Diencephalon (tissue), 2 donors: ENCODE results near the genes GNG5B and TDGF1P3.

DNA sequence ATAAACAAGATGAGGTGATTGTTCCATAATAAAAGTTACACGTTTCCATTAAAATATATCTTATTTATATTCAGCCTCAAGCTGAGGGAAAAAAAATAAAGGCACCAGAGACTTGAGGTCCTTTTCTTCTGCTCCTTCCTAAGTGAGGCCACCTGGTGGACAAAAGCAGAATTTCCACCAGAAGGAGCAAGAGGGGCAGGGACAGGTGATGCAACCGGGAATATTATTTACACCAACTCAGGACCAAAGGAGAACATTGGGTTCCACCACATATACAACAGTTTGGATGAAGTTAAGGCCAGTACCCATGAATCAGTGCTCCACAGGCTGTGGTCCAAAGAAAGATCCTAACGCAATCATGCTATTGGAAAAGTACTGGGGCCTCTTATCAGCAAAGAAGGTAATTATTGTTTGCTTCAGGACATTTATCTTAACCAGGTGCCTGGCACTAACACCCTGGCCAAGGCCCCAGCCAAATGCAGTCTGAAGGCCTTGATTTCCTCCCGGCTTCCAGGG is 57.4 kb downstream of the TSC22D3 start:
- RAMPAGE, long total RNA: no peak

GRCh38 chrX:107728315-107729116 is 47.1 kb downstream of the TSC22D3 start:
- RAMPAGE, long total RNA: no peak

GRCh38 chrX:107731692-107732637 is 43.6 kb downstream of the TSC22D3 start:
- RAMPAGE, long total RNA: no peak

DNA sequence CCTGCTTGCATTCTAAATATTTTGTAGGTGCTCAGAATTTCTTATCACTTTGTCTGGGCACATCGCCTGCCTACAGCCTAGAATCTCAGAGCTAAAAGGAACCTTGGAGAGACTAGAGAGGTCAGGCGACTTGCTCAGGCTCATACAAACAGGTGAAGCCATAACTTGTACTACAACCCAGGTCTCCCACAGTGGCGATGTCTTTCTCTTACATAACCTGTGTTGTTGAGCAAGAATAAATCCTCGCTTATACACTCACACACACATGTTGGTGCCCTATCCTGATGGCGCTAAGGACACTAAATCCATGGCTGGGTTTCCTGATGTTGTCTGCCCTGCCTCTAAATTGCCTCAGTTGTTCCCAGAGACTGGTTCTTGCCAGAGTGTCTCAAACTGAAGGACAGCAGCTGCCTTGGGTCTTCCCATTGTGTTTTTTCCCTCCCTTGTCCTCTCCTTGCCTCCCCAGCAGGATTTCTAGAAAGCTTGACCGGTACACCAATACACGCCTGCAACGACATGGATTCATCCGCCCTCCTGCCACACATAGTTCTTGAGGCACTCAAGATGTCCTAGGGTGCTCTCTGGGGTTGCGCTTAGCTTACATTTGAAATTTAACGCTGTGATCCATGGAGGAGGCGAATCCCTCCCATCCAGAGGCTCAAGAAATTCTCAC is 1.6 kb downstream of the TSC22D3 start:
- RAMPAGE, long total RNA: no peak

GRCh38 chrX:107776868-107777641 is 478 bp upstream of the NCBP2L start:
- RAMPAGE, long total RNA: no peak

GRCh38 chrX:108091938-108092419 is 401 bp downstream of the ATG4A start:
- RAMPAGE, long total RNA: no peak

GRCh38 chrX:108158987-108159456 is 67.4 kb downstream of the ATG4A start:
- RAMPAGE, long total RNA: no peak

- RAMPAGE, long total RNA: no peak
Measured at GRCh38 chrX:108396204-108396610, 42.0 kb downstream of the COL4A6 start.

DNA sequence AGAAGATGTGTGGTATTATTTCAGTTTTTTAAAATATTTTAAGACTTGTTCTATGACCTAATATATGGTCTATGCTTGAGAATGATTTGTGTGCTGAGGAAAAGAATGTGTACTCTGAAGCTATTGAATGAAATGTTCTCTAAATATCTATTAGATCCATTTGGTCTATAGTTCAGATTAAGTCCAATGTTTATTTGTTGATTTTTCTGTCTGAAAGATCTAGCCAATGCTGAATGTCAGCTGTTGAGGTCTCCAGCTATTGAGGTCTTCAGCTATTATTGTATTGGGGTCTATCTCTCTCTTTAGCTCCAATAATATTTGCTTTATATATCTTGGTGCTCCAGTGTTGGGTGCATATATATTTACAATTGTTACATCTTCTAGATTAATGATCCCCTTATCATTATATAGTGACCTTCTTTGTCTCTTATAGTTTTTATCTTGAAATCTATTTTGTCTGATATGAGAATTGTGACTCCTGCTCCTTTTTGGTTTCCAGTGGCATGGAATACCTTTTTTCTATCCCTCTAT is 363.5 kb upstream of the IRS4 start:
- RAMPAGE, long total RNA: no peak

GRCh38 chrX:109642414-109643292 is 17.7 kb upstream of the KCNE5 start:
- RAMPAGE, long total RNA: no peak

- RAMPAGE, long total RNA: no peak
Measured at GRCh38 chrX:109739794-109740455, 6.9 kb upstream of the ACSL4 start.

DNA sequence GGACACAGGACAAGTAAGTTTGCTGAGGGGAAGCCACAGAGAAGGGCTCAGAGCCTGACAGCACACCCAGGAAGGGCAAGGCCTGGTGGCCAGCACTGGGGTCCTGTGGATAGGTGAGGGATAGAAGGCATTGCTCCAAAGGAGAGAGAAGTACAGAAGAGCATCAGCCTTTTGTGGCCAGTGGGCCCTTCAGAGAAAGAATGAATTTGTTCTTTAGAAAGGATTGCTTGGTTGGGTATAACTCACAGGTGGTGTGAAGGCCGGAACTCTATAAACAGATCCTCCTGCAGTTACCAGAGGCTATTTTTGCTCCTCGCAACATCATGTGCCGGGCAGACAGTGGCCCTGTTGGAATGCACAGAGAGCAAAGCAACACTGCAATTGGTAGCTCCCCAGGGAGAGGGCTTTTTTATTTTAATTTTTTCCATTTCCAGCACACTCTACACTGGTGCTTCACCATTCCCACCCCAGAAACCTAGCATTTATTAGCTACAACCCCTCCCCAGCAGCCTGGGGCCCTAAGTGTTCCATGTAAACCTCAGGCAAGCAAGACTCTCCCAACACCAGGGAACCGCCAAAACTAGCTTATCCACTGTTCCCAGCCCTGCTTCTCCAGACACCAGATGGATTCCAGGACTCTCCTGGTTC is 75.3 kb upstream of the TMEM164 start:
- RAMPAGE, long total RNA: no peak

GRCh38 chrX:110020996-110022323 is 18.5 kb downstream of the TMEM164 start:
- RAMPAGE, long total RNA: no peak

DNA sequence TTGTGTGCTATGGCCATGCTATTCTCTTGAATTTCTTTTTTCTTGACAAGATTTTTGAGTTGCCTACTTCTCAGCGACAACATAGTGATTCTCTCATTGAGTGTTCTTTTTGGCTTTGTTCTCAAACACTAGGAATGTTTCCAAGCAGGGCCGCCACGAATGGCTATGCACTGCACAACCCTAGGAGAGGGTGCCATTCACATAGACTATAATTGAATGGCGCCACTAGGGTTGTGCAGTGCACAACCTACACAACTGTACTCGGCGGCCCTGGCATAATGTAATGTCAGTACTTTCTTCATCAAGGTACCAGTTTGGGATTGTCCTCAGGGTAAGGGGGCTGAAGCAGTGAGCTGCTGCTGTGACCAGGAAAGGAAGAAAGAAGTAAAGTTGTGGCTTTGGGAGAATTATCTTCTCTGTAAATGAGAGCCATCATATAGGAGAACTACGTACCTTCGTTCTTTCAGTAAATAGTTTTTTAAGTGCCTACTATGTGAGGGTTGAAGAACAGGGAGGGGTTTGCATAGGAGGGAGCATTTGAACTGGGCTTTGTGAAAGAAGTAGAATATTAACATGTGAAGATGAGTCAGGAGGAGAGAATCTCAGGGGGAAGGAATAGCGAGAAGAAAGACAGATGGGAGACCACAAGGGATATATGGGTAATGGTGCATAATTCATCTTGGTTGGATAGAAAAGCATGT is 52.4 kb downstream of the TMEM164 start:
- RAMPAGE, long total RNA: no peak

DNA sequence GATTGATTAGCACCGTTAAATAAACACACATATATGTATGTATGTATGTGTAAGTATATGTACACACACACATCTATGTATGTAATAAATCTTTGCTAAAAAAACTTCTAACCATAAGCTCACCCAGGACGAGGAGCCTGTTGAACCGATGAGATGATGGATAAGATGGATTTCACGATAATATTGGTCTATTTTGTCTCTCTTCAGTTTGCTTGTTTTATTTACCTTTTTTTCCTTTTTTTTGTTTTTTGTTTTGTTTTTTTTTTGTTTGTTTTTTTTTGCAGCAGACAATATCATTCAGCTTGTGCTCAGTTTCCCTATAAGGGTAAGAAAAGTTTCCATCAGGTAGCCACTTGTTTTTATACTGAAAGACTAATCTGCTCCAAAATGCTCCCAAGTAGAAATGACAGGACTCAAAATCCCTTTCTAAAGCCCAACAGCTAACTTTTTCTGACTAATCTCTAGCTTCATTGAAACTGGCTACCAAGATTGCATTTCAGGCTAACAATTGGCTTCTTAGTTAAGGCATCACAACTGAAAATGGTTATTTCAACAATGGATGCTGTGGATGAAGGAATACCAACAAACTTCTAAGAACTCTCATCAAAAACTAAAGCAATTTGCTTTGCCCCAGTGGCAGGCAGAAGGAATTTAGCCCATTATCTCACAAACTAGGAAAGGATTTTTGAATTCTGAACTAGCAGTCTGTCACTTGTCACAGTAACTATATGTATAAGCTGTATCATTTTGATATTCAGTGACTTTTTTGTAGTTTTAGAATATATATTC is 121.5 kb downstream of the AMMECR1 start:
- RAMPAGE, long total RNA: no peak

GRCh38 chrX:110318414-110318930 is 587 bp upstream of the AMMECR1 start:
- RAMPAGE, long total RNA: no peak

GRCh38 chrX:110341376-110341780 is 5.4 kb downstream of the GNG5B start:
- RAMPAGE, long total RNA: no peak

- RAMPAGE, long total RNA: no peak
Measured at GRCh38 chrX:110346568-110347014, at the start of gene GNG5B. TSS of gene GNG5B (minus strand) at chrX:110346973.

DNA sequence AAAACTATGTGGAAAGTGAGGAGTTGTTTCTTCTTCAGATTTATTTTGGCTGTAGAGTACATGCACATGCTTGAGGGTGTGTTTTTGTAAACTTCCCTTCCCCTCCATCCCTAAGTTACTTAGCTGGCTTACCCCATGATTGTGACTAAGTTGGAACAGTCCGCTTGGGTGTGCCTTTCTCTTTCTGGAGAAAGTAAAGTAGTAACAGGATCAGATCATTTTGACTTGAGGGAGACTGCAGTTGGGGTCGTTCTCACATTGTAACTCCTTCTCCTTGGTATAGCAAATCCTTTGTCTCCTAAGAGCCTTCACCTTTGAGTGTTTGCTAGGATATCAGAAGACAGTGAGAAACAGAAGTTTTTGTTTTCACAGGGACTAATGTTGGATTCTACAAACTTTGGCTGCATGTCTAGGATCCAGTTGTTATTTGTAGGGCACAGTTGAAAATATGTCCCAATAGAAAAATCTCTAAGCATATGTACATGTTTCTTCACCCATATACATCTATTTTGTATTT is 6.1 kb upstream of the TDGF1P3 start:
- RAMPAGE, long total RNA: no peak

- RAMPAGE, long total RNA: no peak
Measured at GRCh38 chrX:110520813-110521012, at the start of gene TDGF1P3. TSS of gene TDGF1P3 (plus strand) at chrX:110520896.